Left common carotid artery plus branches (tissue), 1 donor: ENCODE measurements around the gene MYO1H.

GRCh38 chr12:108519445-108520182 lies 4.5 kb downstream of the FICD start:
- PRO-cap, result no peak

GRCh38 chr12:108630425-108630786 lies 3.3 kb downstream of the SELPLG start:
- PRO-cap, result no peak

DNA sequence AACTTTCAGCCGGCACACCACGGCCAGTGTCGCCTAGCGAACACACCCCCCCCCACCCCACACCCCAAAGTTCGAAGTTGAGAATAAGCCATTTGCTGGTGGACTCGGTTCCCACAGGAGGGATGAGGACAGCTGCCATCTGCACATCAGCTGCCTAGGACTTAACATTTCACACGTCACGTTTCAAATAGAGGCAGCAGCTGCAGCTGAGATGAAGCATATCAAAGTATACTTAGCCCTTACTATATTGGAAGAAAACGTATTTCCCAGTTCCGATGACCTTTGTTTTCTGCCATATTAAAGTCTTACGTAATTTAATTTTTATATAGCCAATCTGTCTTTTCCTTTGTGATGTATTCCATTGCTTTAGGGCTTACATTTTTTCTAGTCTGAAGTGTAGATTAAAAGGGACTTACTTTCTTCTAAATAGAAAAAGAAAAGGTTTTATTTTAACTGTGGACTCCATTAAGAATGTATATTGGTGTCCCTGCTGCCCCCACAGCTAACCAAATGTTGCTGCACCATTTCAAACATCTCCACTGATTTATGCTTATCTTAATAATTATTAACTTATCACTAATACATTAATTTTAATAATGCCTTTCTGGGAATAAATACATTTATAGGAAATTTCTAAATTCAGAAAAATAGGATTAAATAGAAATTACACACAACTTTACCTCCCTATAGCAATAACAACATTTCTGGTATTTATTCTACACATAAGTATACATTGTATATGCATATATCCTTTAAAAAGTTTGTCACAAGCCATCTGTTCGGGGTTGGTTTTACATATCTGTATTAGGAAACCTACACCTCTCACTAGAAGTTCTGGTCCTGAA lies 9.1 kb upstream of the SELPLG start:
- PRO-cap, result no peak

DNA sequence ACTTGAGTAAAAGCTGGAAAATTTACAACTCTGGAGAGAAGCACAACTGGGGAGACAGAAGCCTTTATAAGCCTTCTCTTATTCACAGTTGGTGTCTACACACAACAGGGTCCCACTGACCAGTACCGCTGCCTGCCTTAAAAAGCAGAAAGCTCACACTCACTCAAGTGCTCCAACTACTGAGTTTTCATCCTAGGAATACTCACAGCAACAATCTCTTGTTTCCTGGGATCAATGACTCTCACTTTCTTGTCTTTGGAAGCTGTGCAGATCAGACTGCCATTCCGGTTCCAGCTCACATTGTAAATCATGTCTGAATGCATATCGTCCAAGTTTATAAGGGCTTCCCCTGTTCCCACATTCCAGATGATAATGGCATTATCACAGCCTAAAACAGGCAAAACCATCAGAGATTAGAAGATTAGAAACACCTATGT lies 24.9 kb upstream of the SELPLG start:
- PRO-cap, result no peak

DNA sequence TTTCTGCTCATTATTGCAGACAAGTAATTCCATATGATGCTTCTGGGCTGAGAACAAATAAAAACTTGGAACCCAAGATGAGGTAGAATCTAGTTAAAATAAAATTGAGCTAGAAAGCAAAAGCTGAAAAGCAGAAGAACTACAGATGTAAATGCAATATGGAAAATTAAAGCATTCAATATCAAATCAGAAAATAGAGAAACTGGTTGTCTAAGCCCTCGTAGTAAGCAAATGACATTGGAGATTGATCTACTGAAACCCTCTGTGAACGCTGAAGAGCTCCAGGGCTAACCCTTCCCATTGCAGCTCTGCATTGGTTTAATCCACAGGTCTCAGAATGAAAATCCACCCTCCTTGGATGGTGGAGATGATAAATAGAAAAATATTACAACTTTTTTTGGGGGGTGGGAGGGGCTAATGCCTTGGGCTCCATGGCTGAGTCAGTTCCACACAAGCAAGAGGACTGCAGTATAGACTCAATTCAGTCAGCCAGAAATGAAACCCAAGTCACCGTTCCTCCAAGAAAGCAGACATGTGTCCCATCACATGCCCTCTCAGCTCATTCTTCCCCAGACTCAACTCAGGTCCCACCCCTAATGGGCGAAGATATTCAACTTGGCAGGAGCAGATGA lies 40.5 kb downstream of the CORO1C start:
- PRO-cap, result no peak

GRCh38 chr12:108722824-108723862 lies 8.2 kb downstream of the CORO1C start:
- PRO-cap, result bidirectional peak, plus-strand start at chr12:108723489, minus-strand start at chr12:108723261

- PRO-cap, result unidirectional peak, minus-strand start at chr12:108803539
Measured at GRCh38 chr12:108803284-108803987, 53.9 kb downstream of the SSH1 start.

DNA sequence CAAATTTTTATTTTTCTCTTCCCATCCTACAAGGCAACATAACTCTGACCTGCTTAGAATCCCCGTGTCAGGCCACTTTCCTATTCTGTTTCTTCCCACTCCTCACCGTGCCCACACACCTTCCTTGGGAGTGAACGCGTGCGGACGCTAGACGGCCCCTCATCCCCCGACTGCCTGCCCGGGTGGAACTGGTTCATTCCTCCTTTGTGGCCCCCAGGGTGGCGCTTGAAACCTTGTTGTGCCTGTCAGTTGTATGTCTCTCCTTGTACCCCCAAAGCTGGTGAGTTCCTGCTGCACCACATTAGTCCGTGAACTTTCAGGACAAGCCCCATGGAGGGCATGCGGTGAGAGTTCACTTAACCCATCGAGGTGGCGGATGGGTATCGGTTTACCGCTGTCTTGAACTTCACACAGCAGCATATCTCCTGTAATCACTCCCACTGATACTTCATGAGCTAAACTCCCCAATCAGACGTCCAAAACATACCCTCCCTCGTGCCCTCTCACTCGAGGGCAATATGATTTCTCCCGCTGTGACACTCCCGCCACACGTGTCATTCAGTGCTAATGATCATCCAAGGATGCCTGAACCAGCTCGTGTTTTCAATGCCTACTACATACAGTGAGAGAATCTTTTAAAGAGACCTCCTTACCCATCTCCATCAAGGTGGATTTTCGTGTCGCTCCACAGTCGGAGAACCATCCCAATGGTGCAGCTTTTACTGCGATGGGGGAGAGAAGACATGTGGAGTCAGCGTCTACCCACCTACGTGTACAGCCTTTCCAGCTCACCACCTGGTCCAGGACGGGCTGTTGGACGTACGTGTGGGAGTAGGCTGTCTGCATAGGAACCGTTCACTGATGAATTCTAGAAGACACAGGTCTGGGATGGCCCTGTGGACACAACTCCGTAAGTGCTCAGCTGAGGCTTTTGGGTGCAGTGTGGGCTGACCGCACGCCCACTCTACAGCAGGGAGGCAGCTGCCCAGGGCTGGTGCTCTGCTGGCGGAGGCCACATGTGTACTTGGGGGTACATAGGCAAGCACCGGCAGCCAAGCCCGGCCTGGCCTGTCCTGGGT lies 46.4 kb downstream of the SSH1 start:
- PRO-cap, result no peak

GRCh38 chr12:108822931-108823560 lies 34.3 kb downstream of the SSH1 start:
- PRO-cap, result no peak

- PRO-cap, result bidirectional peak, plus-strand start at chr12:108852906, minus-strand start at chr12:108852839
Measured at GRCh38 chr12:108852307-108853233, 4.8 kb downstream of the SSH1 start.

GRCh38 chr12:108855465-108856205 lies 1.7 kb downstream of the SSH1 start:
- PRO-cap, result no peak

DNA sequence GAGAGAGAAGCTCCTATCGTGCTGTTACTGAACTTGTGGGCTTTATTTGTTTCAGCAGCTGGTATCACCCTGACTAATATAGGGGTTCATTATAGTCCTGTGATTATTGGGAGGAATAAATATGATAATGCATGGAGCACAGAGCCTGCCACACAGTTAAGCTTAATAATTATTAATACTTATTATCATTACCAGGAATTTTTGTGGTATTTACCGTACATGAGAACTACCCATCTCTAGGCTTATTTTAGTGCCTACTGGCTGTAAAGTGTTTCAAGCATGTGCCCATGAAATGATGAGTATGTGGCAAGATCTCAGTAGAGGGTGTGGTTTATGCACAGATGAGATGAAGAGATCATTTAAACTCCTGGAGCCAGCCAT lies 60.1 kb downstream of the DAO start:
- PRO-cap, result no peak

GRCh38 chr12:108996734-108997011 lies 24.2 kb downstream of the SVOP start:
- PRO-cap, result no peak

DNA sequence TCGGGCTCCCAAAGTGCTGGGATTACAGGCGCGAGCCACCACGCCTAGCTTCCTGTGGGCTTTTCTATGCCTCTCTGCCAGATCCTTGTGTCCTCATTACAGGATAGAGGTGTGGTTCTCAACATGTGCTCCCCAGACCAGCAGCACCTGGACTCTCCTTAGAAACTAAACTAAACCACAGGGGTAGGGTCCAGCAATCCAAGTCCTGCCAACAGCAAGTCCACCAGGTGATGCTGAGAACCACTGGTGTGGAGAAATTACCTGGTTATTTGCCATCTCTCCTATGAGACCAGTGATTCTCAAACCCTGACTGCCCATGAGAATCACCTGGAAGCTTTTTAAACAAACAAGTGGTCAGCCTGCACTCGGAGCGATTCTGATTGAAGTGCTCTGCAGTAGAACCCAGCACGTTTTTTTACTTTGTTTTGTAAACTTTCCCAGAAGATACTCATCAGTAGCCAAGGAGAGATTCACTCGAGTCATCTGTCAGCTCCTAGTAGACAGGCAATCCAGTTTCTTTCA lies 1.4 kb downstream of the ALKBH2 start:
- PRO-cap, result no peak

DNA sequence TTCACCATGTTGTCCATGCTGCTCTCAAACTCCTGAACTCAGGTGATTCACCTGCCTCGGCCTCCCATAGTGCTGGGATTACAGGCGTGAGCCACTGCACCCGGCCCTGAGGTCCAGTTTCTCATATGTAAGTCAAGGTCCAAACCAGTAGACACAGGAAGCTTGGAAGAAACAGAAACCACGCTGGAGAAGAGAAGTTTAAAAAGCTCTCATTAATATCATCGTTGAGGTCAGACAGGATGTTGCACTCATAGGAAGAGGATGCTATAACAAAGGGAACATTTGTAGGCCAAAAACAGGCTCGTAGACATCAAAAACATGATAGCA lies 46.7 kb downstream of the ACACB start:
- PRO-cap, result no peak

DNA sequence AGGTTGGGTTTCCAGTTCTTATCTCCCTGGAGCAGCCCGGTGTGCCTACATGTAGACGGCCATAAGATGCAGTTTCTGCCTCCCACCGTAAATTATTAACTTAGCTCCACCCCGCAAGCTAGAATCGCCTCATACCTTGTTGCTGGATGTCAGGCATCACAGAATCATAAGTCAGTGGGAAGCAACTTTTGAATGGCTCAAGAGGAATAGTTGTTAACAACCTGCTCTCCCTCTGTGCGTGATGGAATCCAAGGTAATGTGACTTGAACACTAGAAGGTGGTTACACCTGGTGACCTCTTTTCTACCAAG lies at the start of gene MYO1H:
TSS of gene MYO1H (plus strand) at position 181 of the 310 bp plus-strand sequence.
- PRO-cap, result no peak

DNA sequence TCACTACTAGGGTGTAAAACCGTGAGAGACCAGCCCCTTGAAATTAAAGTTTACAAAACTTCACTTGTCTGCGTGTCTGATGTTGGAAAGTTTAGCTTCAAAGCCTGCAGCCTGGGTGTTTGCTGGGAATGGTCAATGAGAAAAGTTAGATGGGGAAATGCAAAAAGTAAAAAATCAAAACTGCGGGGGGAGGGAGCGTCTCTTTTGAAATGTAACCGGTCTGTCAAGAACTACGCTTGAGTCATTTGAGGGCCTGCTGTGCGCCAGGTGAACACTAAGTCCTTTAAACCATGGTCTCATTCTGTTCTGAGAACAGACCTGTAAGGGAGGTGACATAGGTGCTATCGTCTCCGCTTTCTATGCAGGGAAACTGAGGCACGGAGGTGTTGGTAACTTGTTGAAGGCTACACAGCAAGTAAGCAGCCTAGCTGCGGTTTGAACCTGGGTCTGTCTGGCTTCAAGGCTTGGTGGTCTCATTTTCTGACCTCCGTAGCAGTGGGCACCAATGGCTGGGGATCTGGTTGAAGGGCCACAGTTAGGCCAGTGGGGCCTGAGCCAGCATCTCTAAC lies 41.6 kb downstream of the KCTD10 start:
- PRO-cap, result no peak

GRCh38 chr12:109461473-109461867 lies 15.6 kb downstream of the KCTD10 start:
- PRO-cap, result no peak

GRCh38 chr12:109588443-109589532 lies 15.2 kb downstream of the MVK start:
- PRO-cap, result no peak

DNA sequence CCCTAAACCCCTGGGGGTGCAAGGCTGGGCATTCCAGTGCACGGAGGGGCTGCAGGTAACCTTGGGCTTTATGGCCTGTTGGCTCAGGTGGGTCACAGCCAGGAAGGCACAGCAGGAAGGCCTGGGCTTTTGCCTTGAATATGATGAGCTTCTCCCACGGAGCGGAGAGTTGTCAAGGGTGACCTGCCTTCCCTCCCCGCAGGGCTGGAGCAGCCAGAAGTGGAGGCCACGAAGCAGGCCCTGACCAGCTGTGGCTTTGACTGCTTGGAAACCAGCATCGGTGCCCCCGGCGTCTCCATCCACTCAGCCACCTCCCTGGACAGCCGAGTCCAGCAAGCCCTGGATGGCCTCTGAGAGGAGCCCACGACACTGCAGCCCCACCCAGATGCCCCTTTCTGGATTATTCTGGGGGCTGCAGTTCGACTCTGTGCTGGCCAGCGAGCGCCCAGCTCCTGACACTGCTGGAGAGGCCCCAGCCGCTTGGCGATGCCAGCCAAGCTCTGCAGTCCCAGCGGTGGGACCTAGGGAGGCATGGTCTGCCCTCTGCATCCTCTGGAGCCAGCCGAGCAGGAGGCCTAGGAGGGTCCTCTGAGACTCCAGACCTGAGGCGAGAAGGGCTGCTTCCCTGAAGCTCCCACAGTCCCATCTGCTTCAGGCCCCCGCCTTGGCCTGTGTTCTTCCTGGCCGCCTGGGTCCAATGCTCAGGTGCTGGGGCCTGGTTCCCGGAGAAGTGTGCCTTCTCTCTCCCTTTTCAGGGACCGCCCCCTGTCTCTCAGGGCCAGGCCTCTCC lies 22.8 kb downstream of the MVK start:
- PRO-cap, result no peak